ENCODE results near the genes GCLM and SLC44A3.

DNA sequence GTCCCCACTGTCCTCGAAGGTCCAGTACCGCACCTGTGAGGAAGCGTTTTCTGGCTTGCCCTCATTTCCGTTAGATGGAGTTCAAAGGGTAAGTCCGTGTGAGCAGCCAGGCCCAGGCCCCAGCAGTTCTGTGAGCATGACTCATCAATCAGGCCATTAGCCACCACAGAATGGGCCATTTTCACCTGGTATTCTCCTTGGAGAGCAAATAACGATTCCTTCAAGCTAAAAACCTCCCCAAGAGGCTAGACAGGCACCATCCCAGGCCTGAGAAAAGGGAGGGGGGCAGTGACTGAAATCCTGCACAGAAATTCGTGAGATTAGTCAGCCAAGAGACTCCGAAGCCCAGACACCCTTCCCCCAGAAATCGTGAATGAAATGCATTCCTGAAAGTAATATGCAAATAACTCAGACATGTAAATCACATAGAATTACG is 66.0 kb downstream of the BCAR3 start:
- RRBS: no CpG with 5 or more reads among the region's 10 CpGs

DNA sequence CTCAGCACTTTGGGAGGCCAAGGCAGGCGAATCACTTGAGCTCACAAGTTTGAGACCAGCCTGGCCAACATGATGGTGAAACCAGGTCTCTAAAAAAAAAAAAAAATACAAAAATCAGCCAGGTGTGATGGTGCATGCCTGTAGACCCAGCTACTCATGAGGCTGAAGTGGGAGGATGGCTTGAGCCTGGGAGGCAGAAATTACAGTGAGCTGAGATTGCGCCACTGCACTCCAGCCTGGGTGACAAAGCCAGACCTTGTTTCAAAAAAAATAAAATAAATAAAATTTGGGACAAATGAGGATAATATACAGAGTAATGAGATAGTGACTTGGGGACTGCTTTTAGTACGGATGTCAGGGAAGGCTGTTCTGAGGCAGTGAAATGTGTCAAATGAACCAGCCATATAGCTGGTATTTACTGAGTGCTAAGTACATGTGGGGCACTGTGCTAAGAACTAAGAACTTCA is 51.2 kb downstream of the BCAR3 start:
- RRBS: no CpG with 5 or more reads among the region's 3 CpGs

- RRBS: no CpG with 5 or more reads among the region's 4 CpGs
Measured at GRCh38 chr1:93694731-93695336, 13.2 kb upstream of the BCAR3 start.

GRCh38 chr1:93907614-93908108 is 1.6 kb downstream of the GCLM start:
- RRBS: no CpG with 5 or more reads among the region's 4 CpGs

- RRBS: under 1% methylated on average over 45 of the region's 105 CpGs
Measured at GRCh38 chr1:93909132-93910110, at the start of gene GCLM. GCLM (minus strand) TSS chr1:93909430.

- RRBS: no CpG with 5 or more reads among the region's 4 CpGs
Measured at GRCh38 chr1:93964585-93965354, 55.5 kb upstream of the GCLM start.

DNA sequence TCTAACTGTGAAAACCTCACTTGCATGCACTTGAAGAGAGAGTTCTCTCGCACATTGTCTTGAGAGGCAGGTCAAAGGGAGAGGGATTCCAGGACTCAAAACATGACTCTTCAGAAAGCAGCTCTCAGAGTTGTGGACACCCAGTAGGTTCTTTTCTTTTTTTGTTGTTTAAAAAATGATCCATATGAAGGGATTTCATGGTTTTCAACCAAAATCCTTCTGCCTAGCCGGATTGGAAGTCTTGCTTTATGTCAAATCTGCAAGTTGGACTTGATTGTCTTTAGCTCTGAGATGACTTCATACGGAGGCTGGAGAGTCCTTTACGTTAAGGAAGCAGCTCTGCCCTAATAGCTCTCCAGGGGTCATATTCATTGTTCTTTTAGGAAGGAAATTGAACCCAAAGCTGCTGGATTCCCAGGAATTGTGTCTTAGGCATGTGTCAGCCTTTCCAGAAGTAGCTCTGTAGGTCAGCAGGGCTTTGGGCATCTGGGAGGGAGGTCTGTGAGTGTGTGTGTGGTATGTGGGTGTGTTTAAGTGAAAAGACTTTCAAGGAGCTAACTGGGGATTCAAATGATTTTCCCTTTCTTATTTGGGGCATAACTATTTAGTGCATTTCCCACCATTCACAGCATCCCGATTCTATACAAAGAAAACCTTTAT is 82.5 kb downstream of the ABCA4 start:
- RRBS: no CpG with 5 or more reads among the region's 5 CpGs

DNA sequence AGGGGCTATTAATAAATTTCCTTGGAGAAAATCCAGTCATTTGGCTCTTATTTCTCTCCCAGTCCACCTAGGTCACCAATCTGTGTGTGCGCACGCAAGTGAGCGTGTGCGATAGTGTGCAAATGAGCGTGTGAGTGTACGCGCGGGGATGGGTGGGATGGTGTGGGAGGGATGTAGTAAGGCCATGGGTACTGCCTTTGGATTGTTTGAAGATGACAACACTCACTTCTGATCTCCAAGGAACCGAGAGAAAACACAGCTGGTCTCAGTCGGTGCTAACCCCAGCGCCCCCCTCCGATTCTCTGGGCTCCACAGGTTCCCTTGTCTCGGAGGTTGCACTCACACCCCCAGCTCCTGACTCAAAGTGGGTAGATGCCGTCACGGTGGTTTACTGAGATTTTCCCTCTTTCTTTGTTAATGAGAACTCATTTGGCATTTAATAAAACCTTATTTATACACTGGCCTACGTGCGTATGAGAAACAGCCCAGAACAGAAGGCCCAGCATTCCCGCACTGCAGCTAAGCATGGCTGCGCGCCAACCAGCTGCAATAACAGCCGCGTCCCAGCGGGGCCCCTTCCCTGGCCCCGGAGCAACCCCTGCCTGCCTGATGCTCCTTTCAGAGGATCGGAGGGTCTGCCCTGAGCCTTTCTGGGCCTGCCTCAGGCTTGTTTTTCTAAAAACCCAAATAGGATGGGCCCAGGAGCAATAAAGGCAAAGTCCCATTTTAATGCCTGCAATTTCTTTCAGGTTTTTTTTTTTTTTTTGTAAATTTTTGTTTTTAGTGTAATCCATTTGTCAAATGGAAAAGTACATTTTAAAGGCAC is 25.7 kb downstream of the ABCA4 start:
- RRBS: no CpG with 5 or more reads among the region's 25 CpGs

- RRBS: no CpG with 5 or more reads among the region's 13 CpGs
Measured at GRCh38 chr1:94237821-94238180, 417 bp upstream of the ARHGAP29 start.

DNA sequence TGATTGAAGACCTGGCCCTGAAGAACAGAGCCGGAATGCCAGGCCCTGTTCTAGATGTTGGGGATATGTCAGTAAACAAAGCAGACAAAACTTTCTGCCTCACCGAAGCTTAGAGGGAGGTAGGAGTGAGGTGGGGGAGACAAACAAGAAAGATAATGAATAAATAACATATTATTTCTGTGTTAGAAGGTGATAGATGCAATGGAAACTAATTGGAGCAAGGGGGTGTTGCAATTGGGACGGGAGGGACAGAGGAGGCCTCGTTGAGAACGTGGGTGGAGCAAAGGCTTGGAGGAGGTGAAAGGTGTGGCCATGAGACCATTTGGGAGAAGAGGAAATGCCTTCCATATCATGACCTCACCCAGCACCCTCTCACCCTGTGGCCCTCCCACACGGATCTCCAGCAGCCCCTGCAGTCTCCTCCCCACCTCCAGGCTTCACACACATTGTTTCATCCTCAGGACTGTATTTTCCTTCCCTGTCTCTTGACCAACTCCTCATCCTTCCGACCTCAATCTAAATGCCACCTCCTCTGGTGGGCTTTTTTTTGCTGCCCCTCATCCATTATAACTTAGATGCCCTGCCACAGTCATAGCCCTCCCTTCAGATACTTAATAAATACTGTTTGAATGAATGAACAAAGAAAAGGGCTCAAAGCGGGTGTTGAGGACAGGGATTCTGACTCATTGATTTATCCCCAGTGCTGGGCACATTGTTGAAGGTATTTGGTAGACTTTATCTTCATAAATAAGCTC is 85.4 kb upstream of the ARHGAP29 start:
- RRBS: no CpG with 5 or more reads among the region's 8 CpGs

GRCh38 chr1:94418585-94419442 is 625 bp downstream of the ABCD3 start:
- RRBS: 2% methylated on average over 12 of the region's 57 CpGs

GRCh38 chr1:94621347-94621879 is 79.9 kb upstream of the F3 start:
- RRBS: no CpG with 5 or more reads among the region's 3 CpGs

- RRBS: no CpG with 5 or more reads among the region's 8 CpGs
Measured at GRCh38 chr1:94679235-94680308, 138.0 kb upstream of the F3 start.

DNA sequence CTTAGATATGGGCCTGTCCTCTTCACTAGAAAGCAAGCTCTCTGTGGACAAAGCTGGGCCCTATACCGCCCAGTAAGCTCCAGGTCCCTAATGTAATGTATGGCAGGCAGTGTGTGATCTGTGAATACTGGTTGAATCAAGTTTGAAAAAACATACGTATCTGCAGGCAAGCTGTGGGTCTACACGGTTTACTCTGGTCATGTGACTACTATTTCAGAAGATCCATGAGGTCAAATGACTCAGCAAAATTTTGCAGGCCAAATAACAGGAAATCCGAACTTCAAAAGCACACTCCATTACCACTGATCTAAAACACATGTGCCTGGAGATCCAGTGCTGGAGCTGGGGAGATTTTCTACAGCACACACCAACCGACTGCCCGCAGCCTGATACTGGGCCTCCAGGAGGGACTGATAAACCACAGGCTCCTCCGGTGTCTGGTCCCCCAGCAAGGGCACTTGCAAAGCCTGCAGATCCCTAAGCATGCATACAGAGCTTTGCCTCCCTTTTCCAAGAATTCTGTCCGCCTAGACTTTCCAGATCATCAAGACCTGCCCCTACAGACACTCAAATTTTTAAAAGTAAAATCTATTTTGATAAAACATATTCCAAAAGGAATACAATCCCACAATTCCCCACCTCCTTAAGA is 64.4 kb upstream of the SLC44A3 start:
- RRBS: no CpG with 5 or more reads among the region's 8 CpGs

DNA sequence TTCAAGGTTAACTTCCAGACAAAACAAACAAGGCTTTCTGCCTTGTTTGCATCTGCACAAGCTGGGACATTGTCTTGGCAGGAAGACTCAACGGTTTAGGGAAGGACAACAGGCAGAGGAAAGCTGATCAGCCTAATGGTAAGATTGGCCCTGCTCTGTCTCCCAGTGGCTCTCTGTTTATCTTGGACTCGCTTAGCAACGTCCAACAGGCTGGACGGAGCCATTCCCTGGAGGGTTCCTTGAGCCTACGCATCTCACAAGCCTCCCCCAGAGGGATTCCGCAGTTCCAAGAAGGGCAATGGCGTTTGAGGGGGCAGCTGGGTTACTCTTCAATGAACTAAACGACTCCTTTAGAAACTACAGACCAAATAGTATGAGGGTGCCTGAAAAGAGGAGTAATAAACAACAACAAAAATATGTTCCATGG is 62.1 kb upstream of the SLC44A3 start:
- RRBS: no CpG with 5 or more reads among the region's 8 CpGs

DNA sequence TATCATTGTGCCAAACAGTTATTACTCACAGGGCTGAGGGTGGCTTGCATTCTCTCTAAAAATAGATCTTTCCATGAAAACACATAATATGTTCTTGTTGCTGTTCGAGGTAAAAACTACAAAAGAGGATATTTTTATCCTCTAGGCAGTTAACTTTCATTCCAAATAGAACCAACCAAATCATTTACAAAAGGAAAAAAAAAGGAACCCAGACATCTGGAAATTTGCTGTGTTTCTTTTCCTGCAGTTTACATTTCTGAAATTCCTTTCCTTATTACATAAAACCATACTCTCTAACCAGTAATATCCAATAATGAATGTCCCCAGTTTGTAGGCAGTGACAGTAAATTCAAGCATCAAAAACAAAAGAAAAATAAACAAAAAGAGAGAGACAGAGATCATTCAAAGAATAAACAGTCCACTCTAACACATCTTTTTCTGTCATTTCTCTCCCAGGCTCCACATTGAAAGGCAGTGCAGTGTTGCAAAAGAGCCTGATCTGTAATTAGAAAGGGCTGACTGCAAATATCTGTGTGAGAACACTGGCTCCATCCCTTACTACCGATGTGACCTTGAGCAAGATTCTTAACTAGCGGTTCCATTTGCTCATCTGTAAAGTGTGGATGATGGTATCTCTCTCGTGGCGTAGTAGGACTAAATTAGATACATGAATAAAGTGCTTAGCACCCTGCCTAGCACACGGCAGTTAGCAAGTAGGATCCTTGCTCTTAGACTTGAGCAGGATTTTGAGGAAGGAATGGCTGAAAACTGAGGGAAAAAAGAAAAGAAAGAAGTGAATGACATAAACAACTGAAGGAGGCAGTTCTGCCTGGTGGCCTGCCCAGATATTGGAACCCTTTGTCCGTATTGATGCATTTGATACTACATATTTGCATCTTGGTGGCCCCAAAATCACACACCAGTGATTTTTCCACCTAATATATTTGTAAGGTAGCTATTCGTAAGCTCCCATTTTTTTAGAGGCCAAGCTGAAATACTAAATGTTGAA is 26.9 kb upstream of the SLC44A3 start:
- RRBS: no CpG with 5 or more reads among the region's 8 CpGs

- RRBS: 1% methylated on average over 37 of the region's 92 CpGs
Measured at GRCh38 chr1:94819658-94820835, at the start of gene SLC44A3. SLC44A3 (plus strand) TSS chr1:94820357.

- RRBS: no CpG with 5 or more reads among the region's 7 CpGs
Measured at GRCh38 chr1:94866125-94867011, 46.2 kb downstream of the SLC44A3 start.

DNA sequence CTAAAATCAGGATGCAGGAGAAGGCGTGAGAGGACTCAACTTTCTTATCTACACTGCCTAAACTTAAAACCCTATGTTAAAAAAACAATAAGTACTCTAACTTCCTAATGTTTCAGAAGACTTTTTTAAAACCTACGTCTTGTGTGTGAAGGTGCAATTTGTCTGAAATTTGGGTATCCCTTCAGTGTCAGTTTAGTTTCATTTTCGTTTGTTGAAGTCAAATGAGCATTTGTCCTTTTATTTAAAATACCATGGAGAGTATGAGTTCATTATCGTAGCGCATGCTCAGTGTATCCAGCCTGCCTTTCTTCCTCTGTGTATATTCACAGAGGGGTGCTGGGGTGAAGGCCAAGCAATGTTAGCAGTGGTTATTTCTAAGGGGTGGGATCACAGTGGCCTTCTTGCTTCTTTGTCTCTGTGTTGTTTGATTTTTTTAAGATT is 43.3 kb downstream of the CNN3 start:
- RRBS: no CpG with 5 or more reads among the region's 5 CpGs